Left colon (tissue), 1 donor: ENCODE data around the gene BCL2L2.

GRCh38 chr14:23121295-23121886 lies 2.3 kb upstream of the CEBPE start:
- PRO-cap = no peak

GRCh38 chr14:23126330-23127306 lies 7.6 kb upstream of the CEBPE start:
- PRO-cap = no peak

GRCh38 chr14:23296891-23297486 lies 5.7 kb downstream of the PPP1R3E start:
- PRO-cap = no peak

DNA sequence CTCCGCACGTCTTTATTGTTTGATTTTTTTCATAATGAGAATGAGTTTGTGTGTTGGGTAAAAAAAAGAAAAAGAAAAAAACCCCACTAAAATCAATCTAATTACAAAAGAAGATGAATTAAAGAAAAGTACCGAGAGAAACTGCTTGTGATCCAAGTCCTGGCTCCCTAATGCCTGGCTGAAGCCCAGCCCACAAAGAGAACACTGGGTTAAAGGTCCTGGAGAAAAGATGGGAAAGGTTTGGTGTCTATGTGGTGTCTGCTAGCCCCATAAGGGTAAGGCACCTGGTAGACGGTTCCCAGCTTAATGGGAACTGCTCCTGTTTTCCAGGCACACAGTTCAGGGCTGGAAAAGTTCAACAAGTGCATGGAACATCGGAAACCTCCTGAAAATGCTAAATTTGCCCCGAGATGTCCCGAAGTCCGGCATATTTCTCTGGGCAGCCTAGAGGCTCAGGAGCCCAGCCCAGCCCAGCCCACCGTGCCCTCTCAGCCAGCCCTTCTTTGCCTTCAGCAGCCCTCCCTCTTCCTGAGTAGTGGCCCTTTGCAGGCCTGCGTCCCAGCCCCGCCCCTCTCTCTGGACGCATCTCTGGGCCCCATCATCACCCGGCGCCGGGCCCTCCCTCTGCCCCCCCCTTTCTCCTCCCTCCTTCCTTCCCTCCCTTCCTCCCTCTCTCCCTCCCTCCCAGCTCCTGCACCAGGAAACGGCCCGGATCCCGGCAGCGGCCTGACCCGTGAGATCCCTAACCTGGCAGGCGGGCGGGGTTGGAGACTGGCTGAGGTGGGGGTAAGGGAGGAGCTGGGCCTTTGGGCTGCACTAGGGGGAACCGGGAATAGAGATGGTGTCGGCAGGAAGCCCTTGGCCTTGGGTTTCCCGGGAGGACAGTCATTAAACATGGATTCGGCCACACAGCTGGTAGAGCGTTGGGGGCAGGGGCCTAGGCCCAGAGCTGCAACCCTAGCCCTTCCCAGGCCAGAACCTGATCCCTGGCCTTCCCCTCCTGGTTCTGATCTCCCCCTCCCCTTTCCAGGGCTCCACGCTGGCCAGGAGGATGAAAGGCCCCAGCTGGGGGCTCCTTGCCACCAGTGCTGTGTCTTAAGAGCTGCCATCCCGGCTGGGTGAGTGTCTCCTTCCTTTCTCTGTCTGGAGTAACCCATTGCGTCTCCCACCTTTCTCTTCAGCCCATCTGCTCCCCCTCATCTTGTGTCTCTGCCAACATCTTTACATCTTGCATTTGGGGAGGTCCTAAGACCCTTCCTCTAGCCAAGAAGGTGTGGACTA lies at the start of gene BCL2L2:
TSS of gene BCL2L2 (plus strand) at position 672 of the 1,281 bp plus-strand sequence.
- PRO-cap = bidirectional peak, plus-strand start at position 702 of the sequence, minus-strand start at position 575 of the sequence

DNA sequence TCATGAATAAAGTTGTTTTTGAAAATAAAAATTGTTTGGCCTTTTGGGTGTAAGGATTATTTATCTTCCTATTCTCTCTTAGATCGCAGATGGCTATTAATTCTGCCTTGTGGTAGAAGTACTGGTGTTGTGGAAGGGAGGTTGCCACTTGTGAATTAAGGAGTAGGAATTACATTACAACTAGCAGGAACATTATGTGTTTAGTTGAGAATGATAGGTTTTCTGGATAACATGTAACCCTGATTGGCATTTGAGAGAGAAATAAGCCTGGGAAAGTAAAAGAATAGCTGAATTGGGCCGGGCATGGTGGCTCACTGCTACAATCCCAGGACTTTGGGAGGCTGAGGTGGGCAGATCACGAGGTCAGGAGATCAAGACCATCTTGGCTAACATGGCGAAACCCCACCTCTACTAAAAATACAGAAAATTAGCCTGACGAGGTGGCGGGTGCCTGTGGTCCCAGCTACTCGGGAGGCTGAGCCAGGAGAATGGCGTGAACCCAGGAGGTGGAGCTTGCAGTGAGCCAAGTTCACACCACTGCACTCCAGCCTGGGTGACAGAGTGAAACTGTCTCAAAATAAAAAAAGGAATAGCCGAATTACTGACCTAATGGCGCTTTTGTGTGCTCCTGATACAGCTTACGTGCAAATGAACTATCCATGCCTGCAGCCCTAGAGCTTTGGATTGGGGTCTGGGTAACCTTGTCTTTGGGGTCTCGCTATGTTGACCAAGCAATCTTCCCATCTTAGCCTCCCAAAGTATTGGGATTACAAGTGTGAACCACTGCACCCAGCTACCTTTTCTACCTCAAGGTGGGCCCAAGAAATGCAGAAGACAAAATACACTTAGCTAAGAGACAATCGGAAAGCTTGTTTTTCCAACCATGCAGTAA lies 5.1 kb downstream of the PABPN1 start:
- PRO-cap = unidirectional peak, plus-strand start at position 433 of the sequence

DNA sequence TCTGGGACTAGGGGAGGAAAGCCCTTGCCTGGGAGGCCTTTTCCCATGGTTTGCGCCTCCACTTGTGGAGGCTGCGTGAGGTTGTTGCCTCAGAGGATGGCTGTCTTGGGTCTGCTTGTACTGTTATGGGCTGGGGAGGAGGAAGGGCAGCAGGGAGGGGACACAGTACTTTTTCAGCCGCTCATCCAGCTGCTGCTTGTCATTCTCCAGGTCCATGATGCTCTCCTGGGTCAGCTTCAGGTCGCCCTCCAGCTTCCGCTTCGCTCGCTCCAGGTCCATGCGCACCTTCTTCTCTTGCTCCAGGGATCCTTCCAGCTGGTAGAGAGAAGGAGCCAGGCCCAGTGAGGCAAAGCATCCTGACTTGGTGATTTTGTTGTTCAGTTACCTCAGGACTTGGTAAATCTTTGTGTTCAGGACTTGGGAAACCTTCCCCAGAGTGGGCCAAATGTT lies 13.4 kb downstream of the MYH7 start:
- PRO-cap = no peak

DNA sequence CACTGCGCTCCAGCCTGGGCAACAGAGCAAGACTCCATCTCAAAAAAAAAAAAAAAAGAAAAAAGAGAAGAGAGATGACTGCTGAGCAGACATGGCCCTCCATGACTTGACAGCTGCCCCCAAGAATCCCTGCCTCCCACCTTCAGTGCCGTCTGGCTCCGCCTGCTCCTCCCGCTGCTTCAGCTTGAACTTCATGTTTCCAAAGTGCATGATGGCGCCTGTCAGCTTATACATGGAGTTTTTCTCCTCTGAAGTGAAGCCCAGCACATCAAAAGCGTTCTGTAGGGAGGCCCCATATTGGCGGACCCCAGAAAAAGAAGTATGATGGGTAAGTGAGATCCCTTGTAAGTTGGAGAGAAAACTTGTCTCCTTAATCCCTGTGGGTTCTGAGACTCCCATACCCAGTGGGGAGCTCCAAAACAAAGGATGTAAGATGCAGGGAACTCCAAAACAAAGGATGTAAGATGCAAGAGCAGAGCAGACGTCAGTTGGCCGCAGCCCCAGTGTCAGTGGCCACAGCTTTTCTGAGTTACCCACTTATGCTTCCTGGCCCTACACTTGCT lies 5.7 kb downstream of the MYH7 start:
- PRO-cap = no peak

DNA sequence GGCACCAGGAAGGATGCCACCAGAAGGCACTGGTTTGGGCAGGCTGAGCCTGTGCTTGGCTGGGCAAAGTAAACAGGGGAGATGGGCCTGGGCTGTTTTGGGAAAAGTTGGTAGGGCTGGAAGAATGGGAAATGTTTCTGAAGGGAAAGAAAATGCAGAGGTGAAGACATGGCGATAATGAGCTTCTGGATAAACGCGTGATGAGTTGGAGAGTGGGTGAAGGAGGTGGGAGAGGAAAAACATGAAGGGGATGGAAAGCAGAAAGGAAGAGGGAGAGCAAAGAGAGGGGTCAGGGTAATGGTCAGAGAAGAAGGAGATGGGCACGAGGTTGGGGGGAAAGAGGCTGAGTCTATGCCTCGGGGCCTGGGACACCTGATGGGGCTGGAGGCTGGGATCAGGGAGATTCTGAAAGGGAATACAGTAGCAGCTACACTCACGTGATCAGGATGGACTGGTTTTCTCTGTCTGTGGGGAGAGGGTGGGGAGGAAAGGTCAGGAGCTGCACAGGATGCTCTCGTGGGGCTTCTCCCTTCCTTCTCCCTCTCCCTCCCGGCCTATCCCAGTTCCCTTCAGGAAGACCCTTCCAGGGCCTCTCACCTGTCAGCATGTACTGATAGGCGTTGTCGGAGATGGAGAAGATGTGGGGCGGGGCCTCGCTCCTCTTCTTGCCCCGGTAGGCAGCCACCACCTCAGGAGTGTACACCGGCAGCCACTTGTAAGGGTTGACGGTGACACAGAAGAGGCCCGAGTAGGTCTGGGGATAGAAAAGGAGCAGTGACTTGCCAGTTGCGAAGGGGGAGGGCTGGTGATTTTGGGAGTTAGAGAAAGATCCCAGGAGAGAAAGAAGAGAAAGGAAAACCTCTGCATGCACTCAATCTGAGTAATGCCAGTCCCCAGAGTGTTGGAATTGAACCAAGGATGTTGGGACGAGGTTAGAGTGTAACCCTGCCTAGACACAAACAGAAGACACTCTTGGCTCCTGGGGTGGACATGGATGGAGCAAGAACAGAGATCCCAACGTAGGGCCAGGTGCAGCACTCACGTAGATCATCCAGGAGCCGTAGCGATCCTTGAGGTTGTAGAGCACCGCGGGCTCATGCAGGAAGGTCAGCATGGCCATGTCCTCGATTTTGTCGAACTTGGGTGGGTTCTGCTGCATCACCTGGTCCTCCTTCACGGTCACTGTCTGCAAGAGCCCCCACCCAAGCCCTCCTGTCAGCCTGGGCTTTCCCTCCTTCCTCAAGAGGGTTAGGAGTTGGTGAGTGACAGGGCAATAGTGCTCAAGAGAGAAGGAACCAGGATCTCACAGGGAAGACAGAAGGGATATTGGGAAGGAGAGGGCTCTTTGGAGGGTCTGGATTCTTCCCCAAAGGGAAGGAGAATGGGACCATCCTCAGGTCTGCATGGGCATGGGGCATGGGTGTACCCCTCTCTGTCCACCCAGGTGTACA lies 2.9 kb downstream of the MYH7 start:
- PRO-cap = no peak

DNA sequence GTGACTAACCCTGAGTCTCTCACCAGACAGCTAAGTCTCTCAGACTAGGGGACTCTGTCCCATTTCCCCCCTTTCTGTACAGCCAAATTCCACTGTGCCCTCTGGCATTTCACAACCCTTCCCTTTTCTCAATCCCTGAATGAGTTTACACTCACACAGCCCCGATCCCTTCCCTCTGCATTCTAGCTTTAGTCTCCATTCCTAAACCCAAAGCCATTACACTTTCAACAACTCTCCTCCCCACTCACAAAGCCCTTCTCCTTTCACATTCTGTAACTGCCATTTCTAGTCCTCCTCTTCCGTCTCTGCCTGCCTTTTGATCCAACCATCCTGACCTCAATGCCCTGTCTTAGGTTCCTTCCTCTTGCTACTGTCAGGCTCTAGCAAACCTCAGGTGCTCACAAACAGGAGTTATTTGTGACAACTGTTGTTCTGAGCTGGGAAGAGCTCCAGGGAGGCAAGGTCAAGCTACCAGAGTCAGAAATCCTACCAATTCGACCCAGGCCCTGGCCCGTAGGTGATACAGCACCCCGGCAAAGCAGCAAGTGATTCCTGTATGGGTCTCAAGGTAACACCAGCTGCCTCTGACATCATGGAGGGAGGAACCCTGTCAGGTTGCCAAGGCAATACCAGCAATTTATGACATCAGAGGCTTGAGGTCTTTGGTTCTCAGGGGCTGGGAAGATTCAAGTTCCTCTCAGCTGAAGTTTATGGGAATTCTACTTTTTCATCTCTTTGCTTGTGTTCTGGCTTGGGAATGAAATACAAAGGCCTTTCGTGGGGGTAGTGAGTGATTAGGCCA lies 3.5 kb downstream of the ZFHX2 start:
- PRO-cap = no peak

DNA sequence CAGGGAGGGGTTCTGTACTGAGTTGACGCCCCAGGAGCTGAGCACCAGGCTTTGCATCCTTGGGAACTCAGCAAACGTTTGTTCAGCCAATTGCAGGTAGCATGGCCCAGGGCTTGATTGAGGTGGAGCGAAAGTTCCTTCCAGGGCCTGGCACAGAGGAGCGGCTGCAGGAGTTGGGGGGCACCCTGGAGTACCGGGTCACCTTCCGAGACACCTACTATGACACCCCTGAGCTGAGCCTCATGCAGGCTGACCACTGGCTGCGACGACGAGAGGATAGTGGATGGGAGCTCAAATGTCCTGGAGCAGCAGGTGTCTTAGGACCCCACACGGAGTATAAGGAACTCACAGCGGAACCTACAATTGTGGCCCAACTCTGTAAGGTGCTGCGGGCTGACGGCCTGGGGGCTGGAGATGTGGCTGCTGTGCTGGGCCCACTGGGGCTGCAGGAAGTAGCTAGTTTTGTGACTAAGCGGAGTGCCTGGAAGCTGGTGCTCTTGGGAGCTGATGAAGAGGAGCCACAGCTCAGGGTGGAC lies 654 bp downstream of the THTPA start:
- PRO-cap = no peak

DNA sequence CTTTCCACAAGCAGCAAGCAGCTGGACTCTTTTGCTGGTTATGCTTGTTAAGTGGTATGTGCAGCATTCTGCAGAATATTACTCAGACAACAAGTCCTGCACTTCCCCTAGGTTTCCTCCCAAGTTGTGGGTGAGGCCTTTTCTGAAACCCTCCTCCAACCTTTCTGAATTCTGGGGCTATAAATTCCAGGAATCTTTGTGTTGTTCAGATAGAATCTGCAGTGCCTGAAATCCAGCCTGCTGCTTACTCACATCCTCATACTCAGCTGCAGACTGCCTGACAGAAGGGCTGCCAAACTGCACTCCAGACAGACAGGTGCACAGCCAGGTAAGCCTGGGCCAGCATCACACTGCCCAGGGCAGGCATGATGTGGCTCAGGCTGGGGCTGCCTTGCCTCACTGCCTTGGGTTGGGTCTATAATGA lies 6.2 kb upstream of the DHRS2 start:
- PRO-cap = no peak

GRCh38 chr14:23660106-23660850 lies 24.1 kb downstream of the DHRS2 start:
- PRO-cap = no peak

GRCh38 chr14:23931762-23932134 lies 21.8 kb upstream of the DHRS4 start:
- PRO-cap = no peak

DNA sequence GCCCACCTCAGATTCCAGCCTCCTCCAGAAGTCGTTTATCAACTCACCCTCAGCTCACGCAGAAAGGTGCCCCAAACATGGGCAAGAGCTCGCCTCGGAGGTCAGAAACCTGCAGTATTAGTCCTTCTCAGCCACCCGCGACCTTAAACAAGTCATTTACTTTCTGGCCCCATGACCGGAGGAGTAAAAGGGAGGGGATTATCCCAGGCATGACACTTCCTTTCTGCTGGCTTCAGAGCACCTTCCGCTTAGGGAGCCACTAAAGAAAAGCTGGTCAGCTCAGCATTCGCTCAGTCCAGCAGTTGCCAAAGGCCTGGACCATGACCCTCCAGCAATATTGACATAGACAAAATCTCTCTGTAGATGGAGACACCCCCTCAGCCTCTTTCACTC lies 4.3 kb upstream of the CPNE6 start:
- PRO-cap = no peak

GRCh38 chr14:24074501-24075336 lies 3.4 kb downstream of the CPNE6 start:
- PRO-cap = no peak

DNA sequence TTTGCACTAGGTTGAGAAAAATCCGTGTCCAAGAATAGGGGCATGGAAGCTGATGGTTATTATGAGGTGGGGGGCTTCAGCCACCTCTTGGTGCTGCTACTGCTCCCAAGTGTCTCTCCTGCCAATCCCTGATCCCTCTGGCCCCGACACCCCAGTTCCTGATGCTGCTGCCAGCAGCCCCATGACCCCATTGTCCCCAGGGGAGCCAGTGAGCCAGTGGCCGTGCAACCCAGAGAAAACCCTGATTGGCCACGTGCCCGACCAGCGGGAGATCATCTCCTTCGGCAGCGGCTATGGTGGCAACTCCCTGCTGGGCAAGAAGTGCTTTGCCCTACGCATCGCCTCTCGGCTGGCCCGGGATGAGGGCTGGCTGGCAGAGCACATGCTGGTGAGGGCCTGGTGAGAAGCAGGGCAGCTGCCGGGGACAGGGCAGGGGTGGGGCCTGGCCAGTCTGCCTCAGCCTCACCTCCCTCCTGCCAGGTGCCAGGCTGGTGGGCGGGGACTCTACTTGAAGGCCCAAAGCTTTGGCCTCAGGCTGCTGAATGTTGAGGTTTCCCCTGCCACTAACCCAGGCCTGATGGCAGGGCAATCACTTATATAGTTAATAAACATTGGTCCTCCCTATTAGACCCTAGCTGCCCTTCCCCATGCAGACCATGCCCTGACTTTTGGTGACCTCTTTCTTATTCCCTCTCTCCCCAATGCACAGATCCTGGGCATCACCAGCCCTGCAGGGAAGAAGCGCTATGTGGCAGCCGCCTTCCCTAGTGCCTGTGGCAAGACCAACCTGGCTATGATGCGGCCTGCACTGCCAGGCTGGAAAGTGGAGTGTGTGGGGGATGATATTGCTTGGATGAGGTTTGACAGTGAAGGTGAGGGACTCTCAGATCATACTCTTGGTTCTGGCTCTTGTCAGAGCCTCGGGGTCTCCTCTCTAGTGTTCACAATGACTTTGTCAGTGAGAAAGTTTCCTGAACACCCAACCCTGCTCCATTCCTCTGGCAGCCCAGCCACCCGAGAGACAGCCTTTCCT lies 5.1 kb downstream of the PCK2 start:
- PRO-cap = no peak

GRCh38 chr14:24103281-24103828 lies 9.2 kb downstream of the PCK2 start:
- PRO-cap = no peak

- PRO-cap = no peak
Measured at GRCh38 chr14:24113642-24113819, 1.0 kb upstream of the DCAF11 start.

DNA sequence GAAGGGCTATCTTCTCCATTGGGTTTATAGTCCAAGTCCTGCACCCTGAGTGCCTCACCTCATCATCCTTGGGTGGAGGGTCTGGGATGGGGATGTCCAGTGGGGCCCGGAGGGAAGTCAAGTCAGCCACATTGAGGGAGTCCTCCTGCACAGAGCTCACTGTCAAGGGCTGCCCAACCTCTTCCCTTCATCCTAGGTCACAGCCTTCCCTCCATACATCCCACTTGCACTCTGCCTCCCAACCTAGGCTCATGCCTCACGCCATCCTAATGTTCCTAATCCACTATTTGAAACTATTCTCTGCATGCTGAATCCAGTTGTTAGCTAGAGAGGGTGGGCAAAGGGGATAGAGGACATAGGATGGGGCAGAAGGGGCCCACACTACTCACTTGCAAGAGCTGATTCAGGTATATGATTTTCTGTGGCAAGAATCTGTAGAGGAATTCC lies 1.1 kb downstream of the PSME2 start:
- PRO-cap = no peak

DNA sequence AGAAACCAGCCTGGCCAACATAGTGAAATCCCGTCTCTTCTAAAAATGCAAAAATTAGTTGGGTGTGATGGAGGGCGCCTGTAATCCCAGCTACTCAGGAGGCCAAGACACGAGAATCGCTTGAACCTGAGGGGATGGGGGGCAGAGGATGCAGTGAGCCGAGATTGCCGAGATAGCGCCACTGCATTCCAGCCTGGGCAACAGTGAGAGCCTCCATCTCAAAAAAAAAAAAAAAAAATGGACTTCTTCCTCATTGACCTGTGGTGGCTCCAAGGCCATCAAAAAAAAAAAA lies 999 bp upstream of the REC8 start:
- PRO-cap = no peak